ENCODE measurements around a stretch of chr13.

DNA sequence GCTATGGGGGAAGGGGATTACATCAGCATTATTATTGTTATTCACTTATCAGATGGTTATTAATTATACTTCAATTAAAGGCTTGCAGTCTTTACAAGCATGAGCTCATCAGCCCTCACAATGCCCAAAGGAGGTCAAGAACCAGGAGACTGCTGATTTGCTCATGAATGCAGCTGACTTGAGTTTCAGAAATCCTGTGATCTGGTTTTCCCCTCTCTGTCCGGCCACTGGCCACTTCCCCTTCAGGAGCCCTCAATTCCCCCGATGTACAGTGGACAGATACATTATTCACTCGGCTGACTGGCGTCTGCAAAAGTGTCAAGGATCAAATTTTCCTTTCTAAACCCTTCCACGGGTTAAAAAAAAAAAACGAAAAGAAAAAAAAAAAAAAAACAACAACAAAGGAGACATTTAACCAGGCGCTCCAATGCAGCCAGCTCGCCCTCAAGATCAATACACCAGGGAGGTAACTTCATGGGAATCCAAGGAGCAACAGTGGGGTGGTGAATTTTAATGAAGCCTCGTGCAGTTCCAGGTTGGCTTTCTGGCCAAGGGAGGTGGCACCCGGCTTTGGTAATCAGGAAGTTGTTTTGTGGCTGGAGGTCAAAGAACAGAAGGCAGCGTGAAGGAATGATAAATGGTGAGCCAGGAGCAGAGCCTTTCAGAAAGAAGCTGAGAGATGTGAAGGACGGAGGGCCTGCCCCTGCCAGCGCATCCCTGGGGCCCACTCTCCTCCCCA is 188.0 kb upstream of the TSC22D1 start:
- PRO-cap: bidirectional peak, plus-strand start at position 664 of the sequence, minus-strand start at position 546 of the sequence
- RAMPAGE, long total RNA, 5 experiments: no peak in any of the 5 experiments
- RRBS: no CpG with 5 or more reads among the region's 13 CpGs

DNA sequence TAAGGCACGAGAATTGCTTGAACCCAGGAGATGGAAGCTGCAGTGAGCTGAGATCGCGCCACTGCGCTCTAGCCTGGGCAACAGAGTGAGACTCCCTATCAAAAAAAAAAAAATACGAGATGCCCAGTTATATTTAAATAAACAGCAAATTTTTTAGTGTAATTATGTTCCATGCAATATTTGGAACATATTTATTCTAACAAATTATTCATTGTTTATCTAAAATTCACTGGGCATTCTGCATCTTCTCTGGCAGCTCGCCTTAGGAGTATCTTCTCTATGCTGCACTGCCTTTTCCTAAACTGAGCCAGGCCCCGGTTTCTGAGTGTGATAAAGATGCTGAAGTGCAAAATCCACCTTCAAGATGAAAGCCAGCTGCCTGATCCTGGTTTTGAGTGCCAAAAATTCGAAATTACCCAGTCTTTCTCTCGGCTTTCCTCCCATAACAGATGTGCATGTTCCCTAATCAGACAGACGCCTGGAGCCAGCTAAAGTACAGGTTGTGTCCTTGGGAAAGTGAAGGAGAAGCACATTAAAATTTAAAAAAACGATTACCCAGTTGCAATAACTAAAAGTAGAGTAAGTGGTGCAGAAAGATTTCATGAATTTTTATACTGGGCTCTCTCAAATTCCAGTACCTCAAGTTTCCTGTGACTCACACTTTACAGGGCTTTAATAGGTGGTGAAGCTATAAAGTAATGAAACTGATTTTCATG is 65.1 kb upstream of the GTF2F2 start:
- PRO-cap: no peak
- RAMPAGE, long total RNA, 5 experiments: no peak in any of the 5 experiments
- RRBS: no CpG with 5 or more reads among the region's 11 CpGs

GRCh38 chr13:45168147-45168599 is 32.7 kb downstream of the KCTD4 start:
- PRO-cap: unidirectional peak, minus-strand start at chr13:45168338
- RAMPAGE, long total RNA, 5 experiments: no peak in any of the 5 experiments
- RRBS: no CpG with 5 or more reads among the region's 4 CpGs

GRCh38 chr13:45332798-45333699 is 7.9 kb downstream of the TPT1 start:
- PRO-cap: no peak
- RAMPAGE, long total RNA, 5 experiments: no peak in any of the 5 experiments
- RRBS: no CpG with 5 or more reads among the region's 4 CpGs

GRCh38 chr13:45336758-45337470 is 4.1 kb downstream of the TPT1 start:
- PRO-cap: unidirectional peak, minus-strand start at chr13:45336887
- RAMPAGE, long total RNA, 5 experiments: no peak in any of the 5 experiments
- RRBS: no CpG with 5 or more reads among the region's 2 CpGs

GRCh38 chr13:45379426-45379984 is 38.5 kb upstream of the TPT1 start:
- PRO-cap: unidirectional peak, plus-strand start at chr13:45379788
- RAMPAGE, long total RNA, 5 experiments: no peak in any of the 5 experiments
- RRBS: no CpG with 5 or more reads among the region's 13 CpGs

- PRO-cap: no peak
- RAMPAGE, long total RNA, 5 experiments: start-site peak on the plus strand in 1 of 5 experiments, at chr13:45383878-45383988 at its widest, 5 reads per replicate
- RRBS: no CpG with 5 or more reads among the region's 20 CpGs
These were observed 34.6 kb downstream of the SLC25A30 start for GRCh38 chr13:45383369-45384264.

DNA sequence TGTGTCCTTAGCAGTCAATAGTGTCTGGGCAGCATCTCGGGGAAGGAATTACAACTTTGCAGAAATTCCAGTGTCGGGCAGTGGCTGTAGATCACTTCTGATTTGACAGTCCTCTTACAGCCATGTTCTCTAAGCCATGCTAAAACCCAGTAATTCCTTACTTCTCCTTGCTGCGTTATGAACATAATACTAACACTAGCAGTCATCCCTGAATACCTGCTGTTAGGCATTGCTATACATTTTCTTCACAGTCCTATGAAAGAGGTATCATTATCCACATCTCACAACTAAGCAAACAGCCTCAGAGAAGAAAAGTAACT is 3.3 kb downstream of the SLC25A30 start:
- PRO-cap: no peak
- RAMPAGE, long total RNA, 5 experiments: no peak in any of the 5 experiments
- RRBS: no CpG with 5 or more reads among the region's 3 CpGs

DNA sequence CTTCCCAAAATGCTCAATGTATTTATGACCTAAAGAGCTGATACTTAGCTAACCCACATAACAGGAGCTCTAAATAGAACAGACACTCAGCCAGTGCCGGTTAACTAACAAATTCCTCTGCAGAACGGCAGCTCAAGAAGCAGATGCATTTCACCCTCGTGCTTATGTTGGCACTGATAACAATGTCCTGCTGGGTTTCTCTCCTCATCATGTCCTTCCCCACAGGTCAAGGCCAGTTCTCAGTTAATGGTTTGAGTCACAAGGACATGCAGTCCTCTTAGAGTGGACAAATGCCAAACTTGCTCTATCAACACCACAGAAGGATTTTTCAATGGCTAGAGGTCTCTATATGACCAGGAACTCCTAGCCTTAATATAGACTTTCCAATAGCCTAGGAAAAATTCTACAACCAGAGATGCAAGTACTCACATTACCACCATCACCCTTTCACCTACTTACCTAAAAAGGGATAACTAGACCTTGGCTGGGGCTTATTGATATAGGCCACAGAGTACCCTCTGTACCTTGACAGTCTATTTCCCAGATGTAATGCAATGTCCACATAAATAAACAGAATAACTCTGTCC is 22.3 kb upstream of the SLC25A30 start:
- PRO-cap: no peak
- RAMPAGE, long total RNA, 5 experiments: no peak in any of the 5 experiments
- RRBS: no CpG with 5 or more reads among the region's 3 CpGs

- PRO-cap: no peak
- RAMPAGE, long total RNA, 5 experiments: no peak in any of the 5 experiments
- RRBS: no CpG with 5 or more reads among the region's 15 CpGs
These were observed 32.6 kb upstream of the CBY2 start for GRCh38 chr13:45669455-45669970.

- PRO-cap: no peak
- RAMPAGE, long total RNA, 5 experiments: start-site peak on the minus strand in 2 of 5 experiments, at chr13:45975541-45975842 at its widest, 20 to 21 reads per replicate
- RRBS: no CpG with 5 or more reads among the region's 37 CpGs
These were observed 77.1 kb downstream of the ZC3H13 start for GRCh38 chr13:45975305-45976069.

- PRO-cap: no peak
- RAMPAGE, long total RNA, 5 experiments: start-site peak on the minus strand in 1 of 5 experiments, at chr13:45988811-45988921 at its widest, 21 reads per replicate
- RRBS: no CpG with 5 or more reads among the region's 11 CpGs
These were observed 63.8 kb downstream of the ZC3H13 start for GRCh38 chr13:45988747-45989056.

DNA sequence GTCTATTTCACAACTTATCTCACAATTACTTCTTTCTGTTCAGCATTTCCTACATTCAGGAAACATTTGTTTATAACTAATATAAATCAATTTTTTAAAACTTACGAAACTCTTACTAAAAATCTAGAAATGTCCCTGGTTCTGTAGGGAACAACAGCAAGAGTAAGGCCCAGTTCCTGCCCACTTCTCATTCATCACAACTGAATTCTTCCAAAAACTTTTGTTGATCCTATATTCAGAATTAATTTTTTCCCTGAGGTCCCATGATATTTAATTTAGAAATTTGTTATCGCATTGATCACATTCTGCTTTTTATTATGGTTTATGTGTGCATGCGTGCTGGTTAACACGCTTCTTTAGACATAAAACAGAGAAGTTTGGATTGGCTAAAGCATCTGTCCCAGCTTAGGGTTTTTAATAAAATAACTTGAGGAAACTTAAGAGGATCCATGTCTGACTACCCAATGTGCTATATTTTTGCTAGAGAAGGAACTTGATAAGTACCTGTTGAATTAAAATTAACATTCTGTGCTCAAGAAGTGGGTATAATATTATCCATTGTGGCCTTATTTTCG is 18.8 kb upstream of the CPB2 start:
- PRO-cap: no peak
- RAMPAGE, long total RNA, 5 experiments: no peak in any of the 5 experiments
- RRBS: no CpG with 5 or more reads among the region's 5 CpGs

- PRO-cap: no peak
- RAMPAGE, long total RNA, 5 experiments: no peak in any of the 5 experiments
- RRBS: no CpG with 5 or more reads among the region's 4 CpGs
These were observed 21.2 kb upstream of the CPB2 start for GRCh38 chr13:46125865-46126567.

DNA sequence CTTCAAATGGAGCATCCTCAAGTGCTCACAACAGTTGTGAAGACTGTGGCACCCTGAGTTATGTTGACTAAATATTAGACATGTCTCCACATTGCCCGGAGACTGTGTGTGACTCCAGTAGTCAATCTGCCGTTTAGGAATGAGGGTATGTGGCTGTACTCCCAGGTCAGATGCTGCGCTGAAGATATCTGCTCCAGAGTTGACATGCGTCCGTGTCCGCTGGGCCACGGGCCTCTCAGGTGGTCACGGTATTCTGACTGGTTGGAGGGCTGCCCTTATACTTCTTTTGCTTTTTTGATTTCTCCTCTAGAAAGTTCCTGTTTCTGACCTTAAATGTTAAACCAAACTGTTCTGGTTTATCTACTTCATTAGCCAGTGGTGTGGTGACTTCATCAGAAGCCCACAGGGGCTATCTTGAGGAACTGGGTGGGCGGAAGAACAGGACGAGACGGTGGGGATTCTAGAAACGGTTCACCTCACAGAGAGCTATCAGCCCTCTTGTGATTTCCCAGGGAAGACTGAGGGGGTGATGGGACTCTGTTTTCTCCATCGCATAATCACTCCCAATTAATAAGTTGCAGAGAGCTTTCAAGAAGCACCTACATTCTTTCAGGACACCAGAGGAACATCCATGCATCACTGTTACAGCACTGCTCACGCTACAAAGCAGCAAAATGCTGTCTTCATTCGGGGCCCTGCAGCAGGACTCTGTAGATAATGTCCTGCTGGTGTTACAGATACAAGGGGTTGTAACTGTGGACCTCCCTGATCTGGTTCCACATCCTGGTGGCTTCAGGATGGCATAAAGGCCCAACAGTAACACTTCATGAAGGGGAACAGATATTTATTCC is 1.3 kb upstream of the LCP1 start:
- PRO-cap: no peak
- RAMPAGE, long total RNA, 5 experiments: no peak in any of the 5 experiments
- RRBS: no CpG with 5 or more reads among the region's 15 CpGs

GRCh38 chr13:46290580-46290829 is 78.8 kb downstream of the LRRC63 start:
- PRO-cap: no peak
- RAMPAGE, long total RNA, 5 experiments: no peak in any of the 5 experiments
- RRBS: no CpG with 5 or more reads among the region's 3 CpGs

DNA sequence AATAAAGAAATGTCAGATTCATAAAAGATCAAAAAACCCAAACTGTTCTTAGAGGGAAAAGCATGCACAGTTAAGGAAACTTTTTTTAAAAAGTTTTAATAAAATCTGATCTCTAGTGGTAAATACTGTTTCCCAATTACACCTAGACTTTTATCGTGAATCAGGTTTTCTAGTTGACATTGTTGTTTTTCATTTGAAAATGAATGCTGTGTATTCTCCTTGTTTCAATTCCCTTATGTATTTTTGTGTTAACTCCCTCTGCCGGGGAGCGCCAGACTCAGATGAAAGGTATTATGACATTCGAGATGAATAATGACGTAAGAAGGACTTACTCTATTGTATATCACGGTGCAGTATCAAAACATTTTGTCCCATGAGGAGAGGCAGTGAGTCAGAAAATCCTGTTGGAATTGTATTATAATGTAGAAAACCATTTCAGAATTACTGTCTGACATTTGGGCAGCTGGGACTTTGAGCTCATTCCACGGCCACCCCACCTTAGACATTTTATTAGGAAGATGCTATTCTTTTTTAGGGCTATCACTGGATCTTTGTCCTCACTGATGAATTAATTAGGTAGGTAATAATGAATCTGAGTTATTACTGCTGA is 61.6 kb downstream of the LRCH1 start:
- PRO-cap: bidirectional peak, plus-strand start at position 447 of the sequence, minus-strand start at position 234 of the sequence
- RAMPAGE, long total RNA, 5 experiments: no peak in any of the 5 experiments
- RRBS: no CpG with 5 or more reads among the region's 7 CpGs

DNA sequence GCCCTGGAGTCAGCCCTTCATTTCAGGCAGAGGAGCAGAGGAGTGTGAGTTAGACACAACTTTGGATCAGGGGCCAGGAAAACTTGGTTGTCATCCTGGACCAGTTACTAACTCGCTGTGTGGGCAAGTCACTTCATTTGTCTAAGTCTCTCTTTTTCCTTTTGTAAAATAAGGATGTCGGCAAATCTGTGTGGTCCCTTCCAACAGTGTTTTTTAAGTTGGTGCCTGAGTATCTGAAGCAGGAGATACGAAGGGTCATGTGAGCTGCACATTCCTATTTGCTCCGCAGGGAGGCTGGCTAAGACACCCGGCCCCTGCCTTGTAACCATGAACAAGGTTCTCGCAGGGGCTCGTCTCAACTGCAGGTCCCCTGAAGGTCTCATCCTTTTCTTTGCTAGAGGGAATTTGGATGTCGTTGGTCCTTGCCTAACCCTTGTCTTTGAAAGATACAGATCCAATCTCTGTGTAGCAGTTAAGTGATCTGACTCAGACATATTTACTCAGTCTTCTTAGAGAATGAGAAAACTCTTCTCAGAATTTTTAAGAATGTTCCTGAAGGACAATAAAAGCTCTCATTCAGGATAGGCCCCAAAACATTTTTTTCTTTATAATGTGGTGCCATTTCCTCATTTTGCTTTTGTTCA is 64.4 kb downstream of the LRCH1 start:
- PRO-cap: no peak
- RAMPAGE, long total RNA, 5 experiments: no peak in any of the 5 experiments
- RRBS: no CpG with 5 or more reads among the region's 8 CpGs

GRCh38 chr13:48000625-48001155 is 383 bp downstream of the SUCLA2 start:
- PRO-cap: no peak
- RAMPAGE, long total RNA, 5 experiments: no peak in any of the 5 experiments
- RRBS: 2% methylated on average over 8 of the region's 27 CpGs

GRCh38 chr13:48231940-48232466 is 1.0 kb upstream of the ITM2B start:
- PRO-cap: no peak
- RAMPAGE, long total RNA, 5 experiments: no peak in any of the 5 experiments
- RRBS: no CpG with 5 or more reads among the region's 7 CpGs